Endothelial cell of umbilical vein (primary cell): ENCODE results near the gene VIP.

GRCh38 chr6:152750579-152750956 lies at the start of gene VIP:
TSS of gene VIP (plus strand) at chr6:152750797.
- PRO-cap, result no peak
CAGE:
- cytosol, long polyA minus RNA, result no peak
- cytosol, long polyA plus RNA, result no peak
- long polyA plus RNA, result no peak
- nucleus, long polyA minus RNA, result no peak
- nucleus, long polyA plus RNA, result no peak

DNA sequence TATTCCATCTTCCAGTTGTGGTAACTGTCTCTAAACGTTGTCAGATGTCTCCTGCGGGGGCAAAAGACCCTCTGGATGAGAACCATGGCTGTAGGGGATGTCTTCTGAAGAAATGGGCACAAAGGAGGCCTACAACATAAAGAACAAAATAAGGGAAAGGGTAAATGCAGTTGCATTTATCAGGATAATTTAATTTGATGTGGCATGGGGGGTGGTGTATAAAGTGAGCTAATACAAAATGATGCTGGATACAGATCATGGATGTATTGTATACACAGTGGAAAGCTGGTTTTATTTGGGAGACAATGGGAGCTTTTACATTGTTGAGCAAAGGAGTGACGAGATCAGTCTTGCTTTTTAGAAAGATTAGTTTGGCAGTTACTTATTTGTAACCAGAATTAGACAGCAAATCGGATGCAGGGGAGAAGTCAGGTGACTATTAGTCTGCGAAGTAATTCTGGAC lies 4.3 kb upstream of the FBXO5 start:
- PRO-cap, result no peak
CAGE:
- cytosol, long polyA minus RNA, result no peak
- cytosol, long polyA plus RNA, result no peak
- long polyA plus RNA, result no peak
- nucleus, long polyA minus RNA, result no peak
- nucleus, long polyA plus RNA, result no peak

DNA sequence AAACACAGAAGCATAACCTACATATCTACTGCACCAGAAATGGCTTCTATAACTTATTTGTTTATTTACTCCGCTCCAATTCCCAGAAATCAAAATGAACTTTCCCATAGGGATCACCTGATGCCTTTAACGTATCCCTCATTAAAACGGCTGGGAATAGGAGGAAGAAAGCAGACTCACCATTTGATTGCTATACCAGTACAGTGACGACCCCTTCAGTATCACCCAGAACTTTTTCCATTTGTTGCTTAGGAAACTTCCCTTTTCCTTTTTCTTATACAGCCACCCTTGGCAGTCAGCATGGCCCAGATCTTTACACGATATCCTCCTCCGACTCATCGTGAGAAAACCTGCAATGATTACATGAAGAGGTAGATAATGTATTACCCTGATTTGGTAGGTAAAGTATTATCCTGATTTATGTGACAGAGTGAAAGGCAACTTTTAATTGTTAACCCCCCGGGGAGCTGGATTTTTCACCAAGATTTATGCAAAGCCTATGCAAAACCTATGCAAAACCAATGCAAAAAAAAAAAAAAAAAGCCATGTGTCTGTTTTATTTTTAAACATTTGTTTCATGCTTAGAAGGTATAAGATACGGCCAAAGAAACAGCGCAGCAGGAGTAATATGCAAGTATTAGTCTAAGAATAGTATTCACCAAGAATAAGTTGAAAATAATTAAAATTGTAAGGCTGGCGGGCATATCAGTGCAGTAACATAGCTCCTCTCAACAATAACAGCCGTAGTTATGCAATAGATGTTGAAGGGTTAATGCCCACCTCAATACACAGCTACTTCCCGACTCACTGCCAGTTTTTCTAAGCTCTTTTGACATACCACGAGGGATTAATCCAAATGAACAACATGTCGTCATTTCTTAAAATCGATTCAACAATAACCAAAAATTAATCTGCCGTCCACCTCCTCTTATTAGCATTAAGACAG lies 109.9 kb downstream of the IPCEF1 start:
- PRO-cap, result no peak
CAGE:
- cytosol, long polyA minus RNA, result no peak
- cytosol, long polyA plus RNA, result no peak
- long polyA plus RNA, result no peak
- nucleus, long polyA minus RNA, result no peak
- nucleus, long polyA plus RNA, result no peak

- PRO-cap, result no peak
CAGE:
- cytosol, long polyA minus RNA, result no peak
- cytosol, long polyA plus RNA, result no peak
- long polyA plus RNA, result no peak
- nucleus, long polyA minus RNA, result no peak
- nucleus, long polyA plus RNA, result no peak
Observed at GRCh38 chr6:154439945-154440499, 70.5 kb downstream of the CNKSR3 start.

- PRO-cap, result no peak
CAGE:
- cytosol, long polyA minus RNA, result no peak
- cytosol, long polyA plus RNA, result no peak
- long polyA plus RNA, result no peak
- nucleus, long polyA minus RNA, result no peak
- nucleus, long polyA plus RNA, result no peak
Observed at GRCh38 chr6:154501182-154501827, 9.2 kb downstream of the CNKSR3 start.

DNA sequence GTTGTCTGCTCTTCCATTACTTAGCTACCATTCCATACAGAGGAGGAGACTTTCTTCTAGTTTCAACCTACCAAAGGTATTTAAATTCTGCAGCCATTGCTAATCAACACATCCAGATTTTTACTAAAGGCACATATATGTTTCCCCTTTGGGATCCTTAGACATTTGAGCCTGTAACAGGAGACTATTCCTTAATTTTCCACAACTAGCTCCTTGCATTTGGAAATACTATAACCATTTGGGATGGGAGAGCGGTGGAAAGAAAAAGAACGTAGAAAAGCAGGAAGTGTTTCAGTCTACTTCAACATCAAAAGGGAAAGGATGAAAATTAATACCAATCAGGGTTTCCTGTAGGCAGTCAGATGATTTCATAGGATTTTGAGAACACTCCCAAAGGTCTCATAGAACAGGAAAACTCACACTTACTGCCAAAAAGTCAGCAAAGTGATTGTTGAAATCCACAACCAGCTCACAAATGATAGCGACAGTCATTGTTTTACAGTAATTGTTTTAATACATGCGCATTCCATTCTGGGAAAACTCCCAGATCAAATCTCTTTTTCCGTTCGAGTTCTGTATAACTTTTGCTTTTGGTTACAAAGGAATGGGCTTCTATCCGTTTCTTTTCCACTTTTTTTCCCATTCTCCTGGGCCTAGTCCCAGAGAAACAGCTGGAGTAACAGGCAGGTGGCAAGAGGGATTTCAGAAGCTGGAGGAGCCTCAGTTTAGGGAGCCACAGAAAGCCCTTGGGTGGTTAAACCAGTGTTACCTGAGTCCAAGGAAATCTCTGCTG lies 5.3 kb upstream of the CNKSR3 start:
- PRO-cap, result no peak
CAGE:
- cytosol, long polyA minus RNA, result no peak
- cytosol, long polyA plus RNA, result no peak
- long polyA plus RNA, result no peak
- nucleus, long polyA minus RNA, result no peak
- nucleus, long polyA plus RNA, result no peak

DNA sequence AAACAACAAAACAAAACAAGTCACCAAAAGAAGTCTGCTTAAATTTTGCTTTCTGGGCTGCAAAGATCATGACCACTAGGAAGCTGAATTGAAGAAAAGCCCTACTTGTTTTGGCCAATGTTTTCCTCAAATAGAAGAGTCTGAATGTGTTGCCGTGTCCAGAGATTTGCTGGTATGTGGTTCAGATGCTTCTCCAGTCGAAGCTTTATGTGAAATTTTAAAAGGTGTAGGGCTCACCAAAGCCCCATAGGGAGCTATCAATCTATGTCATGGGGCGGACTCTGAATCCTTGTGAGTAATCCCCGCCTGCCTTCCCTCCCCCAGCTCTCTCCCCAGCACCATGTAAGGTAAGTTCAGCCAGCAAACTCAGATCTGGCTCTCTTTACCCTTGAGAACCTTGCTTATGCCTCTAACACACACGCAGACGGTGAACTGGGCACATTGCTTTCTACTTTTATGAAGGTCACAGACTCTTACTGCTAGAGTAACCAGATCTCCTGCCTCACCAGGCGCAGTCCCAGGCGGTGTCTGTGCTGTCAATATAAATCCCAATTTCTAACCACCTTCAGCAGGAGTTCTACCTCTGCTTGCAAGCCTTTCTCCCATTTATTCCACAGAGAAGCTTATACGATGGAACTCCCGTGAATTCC lies 82.6 kb upstream of the CNKSR3 start:
- PRO-cap, result no peak
CAGE:
- cytosol, long polyA minus RNA, result no peak
- cytosol, long polyA plus RNA, result no peak
- long polyA plus RNA, result no peak
- nucleus, long polyA minus RNA, result no peak
- nucleus, long polyA plus RNA, result no peak

GRCh38 chr6:154619262-154619697 lies 108.8 kb upstream of the CNKSR3 start:
- PRO-cap, result no peak
CAGE:
- cytosol, long polyA minus RNA, result no peak
- cytosol, long polyA plus RNA, result no peak
- long polyA plus RNA, result no peak
- nucleus, long polyA minus RNA, result no peak
- nucleus, long polyA plus RNA, result no peak

GRCh38 chr6:155091809-155092094 lies 96.6 kb downstream of the TIAM2 start:
- PRO-cap, result no peak
CAGE:
- cytosol, long polyA minus RNA, result no peak
- cytosol, long polyA plus RNA, result no peak
- long polyA plus RNA, result no peak
- nucleus, long polyA minus RNA, result no peak
- nucleus, long polyA plus RNA, result no peak

GRCh38 chr6:155126892-155127682 lies 132.0 kb downstream of the TIAM2 start:
- PRO-cap, result bidirectional peak, plus-strand start at chr6:155127266, minus-strand start at chr6:155127175
CAGE:
- cytosol, long polyA minus RNA, result no peak
- cytosol, long polyA plus RNA, result no peak
- long polyA plus RNA, result no peak
- nucleus, long polyA minus RNA, result no peak
- nucleus, long polyA plus RNA, result no peak

- PRO-cap, result no peak
CAGE:
- cytosol, long polyA minus RNA, result no peak
- cytosol, long polyA plus RNA, result no peak
- long polyA plus RNA, result no peak
- nucleus, long polyA minus RNA, result no peak
- nucleus, long polyA plus RNA, result no peak
Observed at GRCh38 chr6:155461583-155462048, 6.0 kb upstream of the NOX3 start.

- PRO-cap, result no peak
CAGE:
- cytosol, long polyA minus RNA, result no peak
- cytosol, long polyA plus RNA, result no peak
- long polyA plus RNA, result no peak
- nucleus, long polyA minus RNA, result no peak
- nucleus, long polyA plus RNA, result no peak
Observed at GRCh38 chr6:156269698-156270294, 507.4 kb upstream of the ARID1B start.

DNA sequence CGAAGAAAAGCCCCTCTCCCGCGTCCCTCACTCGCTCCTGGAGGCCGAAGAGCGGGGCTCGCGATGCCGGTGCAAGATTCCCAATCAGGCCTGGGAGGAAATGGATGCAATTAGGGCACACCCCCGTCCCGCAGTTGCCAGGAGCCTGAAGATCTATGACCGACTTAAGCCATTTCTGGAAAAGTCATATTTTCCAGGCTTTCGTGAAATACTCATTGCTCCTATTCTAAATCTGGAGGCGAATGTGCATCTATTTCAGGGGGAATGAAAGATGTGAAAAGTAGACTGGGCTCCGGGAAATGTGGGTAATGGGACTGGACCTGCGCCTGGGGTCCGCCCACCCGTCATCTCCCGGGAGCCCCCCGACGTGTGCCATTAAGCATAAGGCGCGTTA lies 89.6 kb upstream of the ARID1B start:
- PRO-cap, result no peak
CAGE:
- cytosol, long polyA minus RNA, result no peak
- cytosol, long polyA plus RNA, result no peak
- long polyA plus RNA, result no peak
- nucleus, long polyA minus RNA, result no peak
- nucleus, long polyA plus RNA, result no peak

GRCh38 chr6:156719111-156719430 lies 58.1 kb upstream of the ARID1B start:
- PRO-cap, result no peak
CAGE:
- cytosol, long polyA minus RNA, result no peak
- cytosol, long polyA plus RNA, result no peak
- long polyA plus RNA, result no peak
- nucleus, long polyA minus RNA, result no peak
- nucleus, long polyA plus RNA, result no peak

- PRO-cap, result no peak
CAGE:
- cytosol, long polyA minus RNA, result no peak
- cytosol, long polyA plus RNA, result no peak
- long polyA plus RNA, result no peak
- nucleus, long polyA minus RNA, result no peak
- nucleus, long polyA plus RNA, result no peak
Observed at GRCh38 chr6:156752617-156753269, 24.4 kb upstream of the ARID1B start.

DNA sequence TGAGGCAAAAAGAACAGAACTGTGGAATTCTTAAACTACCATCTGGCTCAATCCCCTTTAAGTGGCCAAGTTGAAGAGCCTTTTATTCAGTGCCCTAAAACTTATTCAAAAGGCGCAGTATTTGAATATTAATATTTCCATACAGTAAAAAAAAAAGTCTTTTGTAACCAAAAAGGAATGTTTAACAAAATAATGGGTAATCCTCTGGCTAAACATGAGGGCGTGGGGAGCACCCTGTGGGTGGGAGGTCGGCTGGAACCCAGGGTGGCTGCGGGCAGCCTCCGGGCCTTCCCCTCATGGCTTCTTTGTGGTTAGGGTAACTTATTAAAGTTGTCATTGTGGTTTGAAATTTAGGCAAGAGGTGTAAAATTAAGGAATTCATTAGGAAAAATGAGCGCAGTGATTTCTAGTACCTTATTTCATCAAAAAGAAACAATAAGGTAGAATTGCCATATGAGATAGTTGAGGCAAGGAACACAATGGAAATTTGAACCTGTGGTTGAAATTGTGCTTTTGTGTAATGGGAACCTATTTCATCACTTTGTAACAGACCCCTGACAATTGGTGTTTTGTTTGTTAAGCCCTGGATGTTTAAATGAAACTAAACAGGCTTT lies 2.7 kb upstream of the ARID1B start:
- PRO-cap, result no peak
CAGE:
- cytosol, long polyA minus RNA, result no peak
- cytosol, long polyA plus RNA, result no peak
- long polyA plus RNA, result no peak
- nucleus, long polyA minus RNA, result no peak
- nucleus, long polyA plus RNA, result no peak

GRCh38 chr6:156879685-156880162 lies 102.5 kb downstream of the ARID1B start:
- PRO-cap, result no peak
CAGE:
- cytosol, long polyA minus RNA, result no peak
- cytosol, long polyA plus RNA, result no peak
- long polyA plus RNA, result no peak
- nucleus, long polyA minus RNA, result no peak
- nucleus, long polyA plus RNA, result no peak

GRCh38 chr6:156886366-156886842 lies 109.2 kb downstream of the ARID1B start:
- PRO-cap, result unidirectional peak, minus-strand start at chr6:156886555
CAGE:
- cytosol, long polyA minus RNA, result no peak
- cytosol, long polyA plus RNA, result no peak
- long polyA plus RNA, result no peak
- nucleus, long polyA minus RNA, result no peak
- nucleus, long polyA plus RNA, result no peak

DNA sequence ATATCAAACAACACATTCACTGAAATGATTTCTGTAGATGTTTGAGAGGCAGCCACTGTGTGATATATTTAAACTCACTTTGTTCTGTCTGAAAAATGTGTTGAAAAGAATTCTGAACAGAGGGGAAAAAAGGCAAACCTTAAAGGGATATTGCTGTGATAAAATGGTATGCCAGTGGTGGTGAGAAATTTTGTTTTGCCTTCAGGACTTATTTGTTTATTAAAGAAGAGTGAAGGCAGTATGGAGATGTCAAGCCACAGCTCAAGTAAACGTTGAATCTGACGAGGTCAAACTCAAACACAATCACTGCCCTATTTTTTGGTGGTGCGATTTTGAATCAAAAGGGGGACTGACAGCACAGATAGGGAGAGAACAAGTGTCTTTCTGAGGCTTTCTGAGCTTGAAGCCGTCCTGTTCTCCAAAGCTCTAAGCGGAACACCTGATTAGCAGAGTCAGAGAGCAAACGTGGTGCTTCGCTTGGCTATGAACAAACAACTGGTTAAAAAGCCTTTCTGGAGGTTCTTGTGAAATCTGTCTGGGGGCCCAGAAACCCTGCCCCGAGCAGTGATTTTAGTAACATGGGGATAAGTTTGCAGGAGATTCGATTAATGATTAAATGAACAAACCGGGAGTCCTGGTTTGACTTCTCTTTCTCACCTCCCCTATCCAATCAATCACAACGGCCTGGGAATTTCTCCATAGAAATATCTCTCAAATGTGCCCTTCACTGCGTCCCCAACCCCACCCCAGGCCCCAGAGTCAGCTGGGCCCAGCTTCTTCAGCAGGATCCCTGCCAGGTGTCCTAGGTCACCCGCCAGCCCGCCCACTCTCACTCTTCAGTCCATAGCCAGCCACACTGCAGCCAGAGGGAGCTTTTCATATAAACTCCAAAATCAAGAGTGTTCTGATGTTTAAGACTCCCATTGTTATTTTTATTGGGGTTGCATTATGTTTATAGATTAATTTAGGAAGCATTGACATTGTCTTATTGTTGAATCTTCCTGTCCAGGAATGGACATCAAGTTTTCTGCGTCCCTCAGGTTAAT lies 43.4 kb downstream of the ZDHHC14 start:
- PRO-cap, result no peak
CAGE:
- cytosol, long polyA minus RNA, result no peak
- cytosol, long polyA plus RNA, result no peak
- long polyA plus RNA, result no peak
- nucleus, long polyA minus RNA, result no peak
- nucleus, long polyA plus RNA, result no peak

- PRO-cap, result no peak
CAGE:
- cytosol, long polyA minus RNA, result no peak
- cytosol, long polyA plus RNA, result no peak
- long polyA plus RNA, result no peak
- nucleus, long polyA minus RNA, result no peak
- nucleus, long polyA plus RNA, result no peak
Observed at GRCh38 chr6:157518530-157519405, 137.8 kb downstream of the ZDHHC14 start.